Measurements from ENCODE around the gene DUSP3.

DNA sequence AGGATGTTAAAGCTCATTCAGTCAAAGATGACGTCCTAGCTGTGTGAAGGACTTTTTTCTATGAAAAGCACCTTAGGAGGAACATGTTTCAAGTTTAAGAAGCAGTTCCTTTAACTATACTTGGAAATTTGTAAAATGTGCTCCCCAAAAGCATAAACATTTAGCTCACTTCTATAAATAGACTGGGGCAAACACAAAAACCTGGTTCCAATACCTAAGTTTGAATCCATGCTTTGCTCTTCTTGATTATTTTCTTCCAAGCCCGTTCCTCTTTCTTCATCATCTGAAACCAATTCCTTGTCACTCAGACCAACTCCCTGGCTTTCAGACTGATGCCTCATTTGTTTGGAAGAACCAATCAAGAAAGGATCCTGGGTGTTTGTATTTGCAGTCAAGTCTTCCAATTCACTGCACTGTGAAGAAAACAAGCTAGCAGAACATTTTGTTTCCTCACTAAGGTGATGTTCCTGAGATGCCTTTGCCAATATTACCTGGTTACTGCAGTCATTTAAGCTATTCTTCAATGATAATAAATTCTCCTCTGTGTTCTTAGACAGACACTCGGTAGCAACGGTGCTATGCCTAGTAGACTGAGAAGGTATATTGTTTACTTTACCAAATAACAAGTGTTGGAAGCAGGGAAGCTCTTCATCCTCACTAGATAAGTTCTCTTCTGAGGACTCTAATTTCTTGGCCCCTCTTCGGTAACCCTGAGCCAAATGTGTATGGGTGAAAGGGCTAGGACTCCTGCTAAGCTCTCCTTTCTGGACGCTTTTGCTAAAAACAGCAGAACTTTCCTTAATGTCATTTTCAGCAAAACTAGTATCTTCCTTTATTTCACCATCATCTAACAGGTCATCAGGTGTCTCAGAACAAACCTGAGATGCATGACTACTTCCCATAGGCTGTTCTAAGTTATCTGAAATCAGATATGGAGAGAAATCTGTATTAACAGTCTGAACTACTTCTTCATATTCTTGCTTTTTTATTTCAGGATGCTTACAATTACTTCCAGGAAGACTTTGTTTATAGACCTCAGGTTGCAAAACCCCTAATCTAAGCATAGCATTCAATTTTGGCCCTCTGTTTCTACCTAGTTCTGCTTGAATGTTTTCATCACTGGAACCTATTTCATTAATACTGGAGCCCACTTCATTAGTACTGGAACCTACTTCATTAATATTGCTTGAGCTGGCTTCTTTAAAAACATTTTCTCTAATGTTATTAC, 33.5 kb downstream of the BRCA1 start:
- RRBS = no CpG with 5 or more reads among the region's 6 CpGs
CAGE:
- cytosol, long polyA plus RNA = no peak
- long polyA plus RNA = no peak
- nucleus, long polyA plus RNA = no peak

DNA sequence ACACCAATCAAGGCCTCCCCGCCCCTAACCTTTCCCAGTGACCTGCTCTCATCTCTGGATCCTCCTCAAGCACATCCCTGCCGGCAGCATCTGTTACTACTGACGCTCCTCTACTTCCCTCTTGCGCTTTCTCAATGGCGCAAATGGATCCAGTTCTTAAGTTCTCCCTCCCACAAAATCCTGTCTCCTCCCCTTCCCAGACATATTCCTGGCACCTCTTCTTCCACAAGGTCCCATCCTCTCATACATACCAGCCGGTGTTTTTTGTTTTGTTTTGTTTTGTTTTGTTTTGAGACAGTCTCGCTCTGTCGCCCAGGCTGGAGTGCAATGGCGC, 711 bp downstream of the BRCA1 start:
- RRBS = no CpG with 5 or more reads among the region's 9 CpGs
CAGE:
- cytosol, long polyA plus RNA = no peak
- long polyA plus RNA = no peak
- nucleus, long polyA plus RNA = no peak

DNA sequence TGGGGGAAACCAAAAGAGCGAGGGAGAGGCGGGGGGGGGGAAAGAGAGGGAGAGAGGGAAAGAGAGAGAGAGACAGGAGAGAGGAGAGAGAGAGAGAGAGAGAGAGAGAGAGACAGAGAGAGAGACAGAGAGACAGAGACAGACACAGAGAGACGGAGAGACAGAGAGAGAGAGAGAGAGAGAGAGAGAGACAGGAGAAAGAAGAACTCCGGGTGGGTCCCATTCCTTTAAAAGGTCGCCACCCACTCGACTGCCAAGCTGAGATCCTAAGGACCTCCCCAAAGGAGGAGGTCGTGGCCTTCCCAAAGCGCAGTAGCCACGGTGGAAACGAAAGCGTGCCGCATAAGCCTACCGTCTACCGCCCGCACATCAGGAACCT, 11.0 kb upstream of the CCDC200 start:
- RRBS = no CpG with 5 or more reads among the region's 15 CpGs
CAGE:
- cytosol, long polyA plus RNA = no peak
- long polyA plus RNA = no peak
- nucleus, long polyA plus RNA = no peak

- RRBS = no CpG with 5 or more reads among the region's 20 CpGs
CAGE:
- cytosol, long polyA plus RNA = no peak
- long polyA plus RNA = no peak
- nucleus, long polyA plus RNA = no peak
Measured at GRCh38 chr17:43241611-43241810, 13.1 kb upstream of the CCDC200 start.

DNA sequence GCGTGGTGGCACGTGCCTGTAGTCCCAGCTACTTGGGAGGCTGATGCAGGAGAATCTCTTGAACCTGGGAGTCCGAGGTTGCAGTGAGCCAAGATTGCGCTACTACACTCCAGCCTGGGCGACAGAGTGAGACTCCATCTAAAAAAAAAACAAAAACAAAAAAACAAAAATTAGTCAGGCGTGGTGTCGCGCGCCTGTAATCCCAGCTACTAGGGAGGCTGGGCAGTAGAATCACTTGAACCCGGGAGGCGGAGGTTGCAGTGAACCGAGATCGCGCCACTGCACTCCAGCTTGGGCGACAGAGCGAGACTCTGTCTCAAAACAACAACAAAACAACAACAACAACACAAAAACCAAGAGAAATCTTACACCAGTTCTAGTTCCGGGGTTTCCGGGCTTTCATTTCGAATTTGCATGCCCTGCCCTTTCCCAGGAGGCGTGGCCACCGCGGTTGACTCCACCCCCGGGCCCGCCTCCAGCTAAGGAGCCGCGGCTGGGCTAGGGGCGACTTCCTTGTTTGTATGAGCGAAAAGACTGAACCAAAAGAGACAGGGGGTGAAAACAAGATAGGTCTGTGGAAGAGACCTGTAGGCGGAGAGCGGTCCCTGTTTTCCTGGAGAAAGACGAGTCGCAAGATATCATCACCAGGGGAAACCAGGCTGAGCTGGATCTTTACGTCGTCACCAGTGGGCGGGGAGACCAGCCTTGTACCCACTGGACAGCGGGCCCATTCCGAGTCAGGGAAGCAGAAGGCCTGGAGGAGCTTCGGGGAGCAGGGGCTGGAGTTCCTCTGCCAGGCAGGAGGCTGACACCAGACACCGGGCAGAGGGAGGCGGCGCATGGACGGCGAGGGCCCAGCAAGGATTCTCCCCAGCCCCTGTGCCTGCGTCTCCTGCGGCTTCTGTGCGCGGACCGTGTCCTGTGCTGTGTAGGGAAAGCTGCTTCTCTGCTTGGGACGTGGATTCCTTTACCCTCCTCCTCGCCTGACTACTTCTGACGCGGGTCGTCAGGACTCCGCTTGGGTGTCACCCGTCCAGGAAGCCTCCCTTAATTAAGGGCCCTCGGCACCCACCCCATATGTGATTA, 10.5 kb upstream of the ARL4D start:
- RRBS = 6% methylated on average over 5 of the region's 56 CpGs
CAGE:
- cytosol, long polyA plus RNA = no peak
- long polyA plus RNA = no peak
- nucleus, long polyA plus RNA = start-site peak on the minus strand centred at position 604 of the sequence, 441 bp wide, 18 reads

GRCh38 chr17:43406943-43407650, 8.3 kb downstream of the ARL4D start:
- RRBS = no CpG with 5 or more reads among the region's 3 CpGs
CAGE:
- cytosol, long polyA plus RNA = no peak
- long polyA plus RNA = no peak
- nucleus, long polyA plus RNA = no peak

DNA sequence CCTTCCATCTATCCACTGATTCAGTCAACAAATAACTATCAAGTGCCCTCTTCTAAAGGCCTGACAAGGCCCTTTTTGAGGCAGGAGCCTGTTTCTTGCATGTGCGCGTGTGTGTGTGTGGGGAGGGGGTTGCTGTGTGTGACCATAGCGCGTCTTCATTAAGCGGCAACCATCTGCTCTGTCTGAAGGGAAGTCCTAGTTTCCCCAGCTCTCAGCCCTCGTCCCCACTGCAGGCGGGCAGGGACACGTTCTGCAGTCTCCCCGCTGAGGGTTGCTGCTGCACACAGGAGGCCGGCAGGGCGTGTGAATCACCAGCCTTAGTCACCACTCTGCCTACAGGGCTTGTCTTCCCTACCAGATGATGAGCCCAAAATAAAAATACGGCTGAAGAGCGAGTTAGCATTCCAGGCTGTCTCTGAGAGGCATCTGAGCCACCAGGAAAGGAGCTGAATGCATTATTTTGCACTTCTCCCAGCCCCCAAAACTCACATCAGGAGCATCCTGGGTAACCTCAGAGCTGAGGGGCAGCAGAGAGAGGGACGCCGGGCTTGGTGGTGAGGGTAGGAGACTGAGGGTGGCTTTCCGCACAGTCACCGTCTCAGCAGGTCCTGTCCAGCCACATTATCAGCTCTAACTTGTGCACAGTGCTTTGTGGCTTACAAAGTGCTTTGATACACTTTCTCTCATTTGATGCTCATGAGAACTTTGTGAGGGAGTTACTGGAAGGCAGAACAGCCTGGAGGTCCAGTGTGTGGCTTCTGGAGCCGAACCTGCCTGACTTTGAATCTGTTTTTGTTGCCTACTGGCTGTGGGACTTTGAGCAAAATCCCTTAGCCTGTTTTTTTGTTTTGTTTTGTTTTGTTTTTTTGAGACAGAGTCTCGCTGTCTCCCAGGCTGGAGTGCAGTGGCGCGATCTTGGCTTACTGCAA, 20.2 kb downstream of the ARL4D start:
- RRBS = no CpG with 5 or more reads among the region's 21 CpGs
CAGE:
- cytosol, long polyA plus RNA = no peak
- long polyA plus RNA = no peak
- nucleus, long polyA plus RNA = no peak

- RRBS = no CpG with 5 or more reads among the region's 7 CpGs
CAGE:
- cytosol, long polyA plus RNA = no peak
- long polyA plus RNA = no peak
- nucleus, long polyA plus RNA = no peak
Measured at GRCh38 chr17:43526214-43526663, 19.9 kb downstream of the ETV4 start.

- RRBS = no CpG with 5 or more reads among the region's 8 CpGs
CAGE:
- cytosol, long polyA plus RNA = no peak
- long polyA plus RNA = no peak
- nucleus, long polyA plus RNA = no peak
Measured at GRCh38 chr17:43540770-43541388, 5.3 kb downstream of the ETV4 start.

DNA sequence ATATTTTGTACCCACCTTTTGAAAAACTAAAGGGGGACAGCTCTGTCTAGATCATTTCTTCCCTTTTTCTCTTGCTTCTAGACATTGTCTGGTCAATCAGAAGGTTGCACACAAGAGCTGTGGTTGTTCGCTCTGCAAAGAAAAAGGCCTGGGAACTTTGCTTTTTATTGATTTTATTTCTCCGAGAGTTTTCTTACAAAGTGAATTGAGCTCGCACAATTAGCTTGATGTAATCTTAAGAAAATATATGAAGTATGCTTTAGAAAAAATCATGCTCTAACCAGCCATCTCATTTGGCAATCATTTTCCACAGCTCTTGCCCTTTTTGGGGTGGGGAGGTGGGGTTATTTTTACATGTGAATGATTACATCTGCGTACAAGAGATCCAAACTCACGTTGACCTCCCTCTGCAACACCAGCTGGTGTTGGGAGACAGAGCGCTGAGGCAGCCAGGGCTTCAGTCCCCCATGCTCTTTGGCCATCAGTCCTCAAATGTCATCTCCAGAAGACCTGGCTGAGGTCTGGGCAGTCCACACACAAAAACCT, 21.4 kb downstream of the MEOX1 start:
- RRBS = no CpG with 5 or more reads among the region's 6 CpGs
CAGE:
- cytosol, long polyA plus RNA = no peak
- long polyA plus RNA = no peak
- nucleus, long polyA plus RNA = no peak

GRCh38 chr17:43778545-43779705, at the start of gene DUSP3:
TSS of gene DUSP3 (minus strand) at chr17:43778977.
- RRBS = under 1% methylated on average over 59 of the region's 104 CpGs
CAGE:
- cytosol, long polyA plus RNA = no peak
- long polyA plus RNA = no peak
- nucleus, long polyA plus RNA = no peak

DNA sequence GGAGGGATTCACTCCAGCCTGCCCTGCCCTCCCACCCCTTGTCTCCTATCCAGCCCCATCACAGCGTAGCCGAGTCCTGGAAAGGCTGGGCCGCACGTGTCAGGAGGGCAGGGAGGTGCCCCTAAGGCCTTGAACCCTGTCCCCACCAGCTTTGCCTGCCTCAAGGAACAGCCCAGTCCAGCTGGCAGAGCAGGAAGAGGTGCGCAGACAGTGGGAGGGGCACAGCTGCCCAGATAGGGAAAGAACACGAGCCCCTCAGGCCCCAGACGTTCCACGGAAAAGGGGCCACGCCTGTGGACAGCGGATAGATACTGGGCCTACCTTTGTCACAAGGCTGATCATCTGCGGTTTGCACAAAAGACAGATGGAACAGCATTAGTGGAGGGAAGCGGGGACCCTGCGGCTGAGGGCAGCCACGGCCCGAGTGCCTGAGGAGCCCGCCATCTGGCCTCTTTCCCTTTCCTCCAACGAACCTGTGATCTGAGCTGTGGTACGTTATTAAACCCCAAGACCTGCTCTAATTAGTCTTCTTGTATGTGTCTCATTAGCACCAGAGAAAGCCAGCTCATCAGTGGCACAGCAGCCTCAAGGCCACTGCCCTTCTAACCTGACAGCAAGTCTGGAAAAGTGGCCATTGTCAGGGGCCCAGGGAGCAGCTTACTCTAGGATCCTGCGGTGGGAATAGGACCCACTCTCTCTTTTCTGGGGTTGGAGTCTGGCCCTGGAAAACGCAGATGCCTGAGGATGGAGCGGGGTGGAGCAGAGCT, 16.4 kb downstream of the MPP3 start:
- RRBS = no CpG with 5 or more reads among the region's 21 CpGs
CAGE:
- cytosol, long polyA plus RNA = no peak
- long polyA plus RNA = no peak
- nucleus, long polyA plus RNA = no peak

DNA sequence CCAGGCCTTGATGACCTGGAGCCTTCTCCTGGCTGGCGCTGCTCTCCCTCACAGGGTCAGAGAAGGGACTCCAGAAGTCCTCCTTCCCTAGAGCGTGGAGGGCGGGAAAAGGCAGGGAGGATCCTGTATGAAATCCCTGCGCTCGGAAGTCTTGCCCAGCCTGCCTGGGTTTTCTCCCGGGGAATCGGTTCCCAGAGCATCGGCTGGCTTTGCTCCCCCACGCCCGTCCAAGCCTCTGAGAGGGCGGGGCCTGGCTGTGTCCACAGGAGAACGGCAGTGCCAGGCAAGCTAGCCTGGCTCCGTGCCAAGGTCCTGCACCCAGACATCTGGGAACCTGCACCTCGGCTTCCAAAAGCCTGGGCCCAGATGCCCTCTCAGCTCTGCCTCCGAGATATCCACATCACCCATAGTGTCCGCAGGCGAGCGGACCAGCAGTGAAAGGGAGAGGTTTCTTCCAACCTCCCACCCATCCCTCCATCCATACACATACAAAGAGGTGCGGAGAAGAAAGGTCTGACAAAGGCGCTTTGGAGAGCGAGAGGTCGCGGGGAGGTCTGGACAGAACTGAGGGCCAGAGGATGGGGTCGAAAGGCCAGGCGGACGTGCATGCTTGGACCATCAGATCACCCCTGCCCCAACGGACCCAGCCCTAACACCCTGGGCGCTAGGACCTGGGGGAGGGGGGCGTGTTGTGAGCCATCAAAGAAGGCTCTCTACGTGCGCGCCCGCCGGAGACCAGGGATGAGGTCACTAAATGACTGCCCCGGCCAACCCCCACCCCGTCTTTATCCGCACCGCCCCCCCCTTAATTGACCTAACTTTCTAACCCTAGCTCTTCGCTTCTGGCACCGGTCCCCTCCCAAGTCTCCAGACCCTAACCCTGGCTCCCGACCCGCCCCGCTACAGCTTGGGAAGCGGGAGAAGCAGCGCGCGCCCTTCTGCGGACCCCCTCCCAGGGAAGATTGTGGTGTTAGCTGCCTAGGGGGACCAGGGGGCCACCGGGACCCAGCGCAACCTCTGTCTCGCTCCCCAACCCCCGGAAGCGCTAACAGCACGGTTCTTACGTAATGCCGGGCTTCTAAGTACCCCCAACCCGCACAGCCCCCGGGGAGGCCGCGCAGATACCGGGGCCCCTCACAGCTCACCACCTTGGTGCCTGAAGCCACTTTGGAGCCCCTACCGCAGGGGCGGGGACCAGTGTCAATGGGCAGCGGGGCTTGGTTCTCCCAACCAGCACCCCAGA, 850 bp downstream of the MPP2 start:
- RRBS = under 1% methylated on average over 8 of the region's 64 CpGs
CAGE:
- cytosol, long polyA plus RNA = no peak
- long polyA plus RNA = no peak
- nucleus, long polyA plus RNA = no peak

- RRBS = no CpG with 5 or more reads among the region's 3 CpGs
CAGE:
- cytosol, long polyA plus RNA = no peak
- long polyA plus RNA = no peak
- nucleus, long polyA plus RNA = no peak
Measured at GRCh38 chr17:44034265-44034518, 19.4 kb upstream of the TMEM101 start.

DNA sequence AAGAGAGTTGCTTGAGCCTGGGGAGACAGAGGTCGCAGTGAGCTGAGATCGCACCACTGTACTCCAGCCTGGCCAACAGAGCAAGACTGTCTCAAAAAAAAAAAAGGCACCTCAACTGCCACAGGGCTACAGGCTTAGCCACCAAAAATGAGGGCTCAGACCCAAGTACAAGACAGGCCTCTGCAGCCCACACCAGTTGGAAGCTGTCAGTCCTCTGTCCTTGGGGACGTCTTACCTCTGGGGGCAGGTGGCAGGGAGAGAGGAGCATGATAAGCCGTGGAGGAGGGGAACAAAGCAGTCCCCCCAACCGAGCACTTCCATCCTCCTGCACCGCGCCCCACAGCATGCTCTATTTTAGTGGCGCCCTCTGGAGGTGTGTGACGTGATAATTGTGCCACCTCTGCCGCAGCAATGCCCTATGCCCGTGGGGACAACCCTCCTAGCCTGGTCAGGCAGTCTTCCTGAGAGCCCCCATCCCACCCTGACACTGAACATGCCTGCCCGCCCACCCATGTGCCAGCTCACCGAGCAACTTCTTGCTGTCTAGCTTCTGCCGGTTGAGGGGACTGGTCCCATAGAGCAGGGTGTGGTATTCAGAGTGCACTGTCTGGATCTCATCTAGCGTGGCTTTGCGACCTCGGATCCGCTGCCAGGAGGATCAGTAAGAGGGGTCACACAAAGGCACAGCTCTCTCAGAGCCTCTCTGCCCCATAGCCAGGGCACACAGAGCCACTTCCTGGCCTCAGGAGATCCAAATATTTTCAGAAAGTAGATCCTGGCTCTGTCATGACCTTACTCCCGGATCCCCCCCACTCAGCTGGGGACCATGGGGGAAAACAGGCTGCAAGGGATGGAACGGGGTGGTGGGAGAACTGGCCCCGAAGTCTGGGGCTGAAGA, 13.7 kb downstream of the G6PC3 start:
- RRBS = no CpG with 5 or more reads among the region's 21 CpGs
CAGE:
- cytosol, long polyA plus RNA = no peak
- long polyA plus RNA = no peak
- nucleus, long polyA plus RNA = no peak

GRCh38 chr17:44095376-44096658, 25.3 kb downstream of the G6PC3 start:
- RRBS = no CpG with 5 or more reads among the region's 18 CpGs
CAGE:
- cytosol, long polyA plus RNA = no peak
- long polyA plus RNA = no peak
- nucleus, long polyA plus RNA = no peak

DNA sequence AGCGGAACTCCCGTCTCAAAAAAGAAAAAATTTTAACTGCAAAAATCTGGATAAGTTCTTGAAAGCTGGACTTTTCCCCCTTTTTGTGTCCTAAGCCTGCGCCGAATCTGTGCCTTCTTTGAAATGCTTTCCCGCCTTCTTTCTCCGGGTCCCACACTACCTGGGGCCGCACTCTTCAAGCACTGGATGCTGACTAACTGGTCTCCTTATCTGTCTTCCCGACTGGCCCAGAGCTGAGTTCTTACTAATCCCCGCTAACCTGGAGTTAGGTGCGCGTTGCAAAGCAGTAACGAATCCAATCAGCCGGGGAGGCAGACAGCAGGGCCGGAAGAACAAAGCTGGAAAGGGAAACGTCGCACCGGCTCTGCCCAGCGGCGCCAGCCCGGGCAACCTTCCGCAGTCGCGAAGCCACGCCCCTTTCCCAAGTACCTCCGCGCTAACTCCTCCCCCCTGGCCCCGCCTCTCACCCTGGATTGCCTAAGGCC, 424 bp upstream of the TMUB2 start:
- RRBS = no CpG with 5 or more reads among the region's 27 CpGs
CAGE:
- cytosol, long polyA plus RNA = start-site peak on the minus strand centred at position 381 of the sequence, 48 bp wide, 204 reads
- long polyA plus RNA = no peak
- nucleus, long polyA plus RNA = start-site peak on the minus strand centred at position 382 of the sequence, 34 bp wide, 170 reads

- RRBS = no CpG with 5 or more reads among the region's 10 CpGs
CAGE:
- cytosol, long polyA plus RNA = start-site peak on the minus strand at chr17:44191884-44191953, 913 reads
- long polyA plus RNA = start-site peak on the minus strand at chr17:44191880-44191953, 550 and 487 reads in 2 replicates
- nucleus, long polyA plus RNA = start-site peak on the minus strand at chr17:44191865-44191953, 885 reads
Measured at GRCh38 chr17:44191362-44191984, 4.7 kb downstream of the TMUB2 start.

- RRBS = no CpG with 5 or more reads among the region's 10 CpGs
CAGE:
- cytosol, long polyA plus RNA = no peak
- long polyA plus RNA = no peak
- nucleus, long polyA plus RNA = no peak
Measured at GRCh38 chr17:44197878-44198201, 1.8 kb downstream of the ATXN7L3 start.

DNA sequence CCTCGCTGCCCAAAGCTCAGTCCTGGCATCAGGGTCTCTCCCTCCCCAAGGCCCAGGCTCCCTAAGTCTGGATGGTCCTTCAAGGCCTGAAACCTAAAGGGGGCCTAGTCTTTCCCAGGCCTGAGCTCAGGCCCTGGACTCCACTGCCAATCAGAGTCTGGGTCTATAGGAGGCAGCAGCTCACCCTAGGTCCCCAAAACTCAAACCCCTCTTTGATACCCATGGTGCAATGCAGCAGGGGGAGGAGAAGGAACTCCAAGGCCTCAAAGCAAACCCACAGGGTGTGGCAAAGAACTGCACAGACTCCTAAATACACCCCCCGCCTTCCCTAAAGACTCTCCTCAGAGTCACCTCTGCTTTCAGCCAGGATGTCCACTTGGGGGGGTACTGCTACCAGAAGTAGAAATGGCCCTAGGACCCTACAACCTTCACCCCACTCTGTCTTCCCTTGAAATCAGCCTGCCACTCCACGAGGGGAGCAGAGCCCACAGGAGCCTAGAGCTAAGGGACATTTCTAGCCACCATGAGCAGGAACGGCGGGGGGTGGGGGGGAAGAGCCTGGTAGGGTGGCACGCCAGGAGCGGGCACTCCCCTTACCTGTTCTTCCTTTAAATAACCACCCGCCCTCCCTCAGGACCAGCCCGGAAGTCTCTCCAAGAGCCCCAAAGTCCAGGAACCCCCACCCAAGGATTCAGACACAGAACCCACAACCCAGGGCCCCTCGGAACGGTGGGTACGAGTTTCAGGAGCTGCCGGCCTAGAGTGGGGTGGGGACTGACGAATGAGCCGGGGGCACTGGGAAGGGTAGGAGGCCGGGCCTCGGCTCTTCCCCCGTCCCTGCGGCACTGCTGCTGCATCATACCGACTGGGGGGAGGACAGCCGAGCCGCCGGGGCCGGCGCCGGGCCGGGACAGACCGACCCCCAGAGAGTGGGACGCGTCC, 1.2 kb downstream of the ATXN7L3 start:
- RRBS = 2% methylated on average over 17 of the region's 30 CpGs
CAGE:
- cytosol, long polyA plus RNA = no peak
- long polyA plus RNA = no peak
- nucleus, long polyA plus RNA = no peak